Breast (tissue), 4 donors: ENCODE results near the genes KCNK15, RIMS4, WFDC10B, SPINT4, ZNF334 and TP53RK.

DNA sequence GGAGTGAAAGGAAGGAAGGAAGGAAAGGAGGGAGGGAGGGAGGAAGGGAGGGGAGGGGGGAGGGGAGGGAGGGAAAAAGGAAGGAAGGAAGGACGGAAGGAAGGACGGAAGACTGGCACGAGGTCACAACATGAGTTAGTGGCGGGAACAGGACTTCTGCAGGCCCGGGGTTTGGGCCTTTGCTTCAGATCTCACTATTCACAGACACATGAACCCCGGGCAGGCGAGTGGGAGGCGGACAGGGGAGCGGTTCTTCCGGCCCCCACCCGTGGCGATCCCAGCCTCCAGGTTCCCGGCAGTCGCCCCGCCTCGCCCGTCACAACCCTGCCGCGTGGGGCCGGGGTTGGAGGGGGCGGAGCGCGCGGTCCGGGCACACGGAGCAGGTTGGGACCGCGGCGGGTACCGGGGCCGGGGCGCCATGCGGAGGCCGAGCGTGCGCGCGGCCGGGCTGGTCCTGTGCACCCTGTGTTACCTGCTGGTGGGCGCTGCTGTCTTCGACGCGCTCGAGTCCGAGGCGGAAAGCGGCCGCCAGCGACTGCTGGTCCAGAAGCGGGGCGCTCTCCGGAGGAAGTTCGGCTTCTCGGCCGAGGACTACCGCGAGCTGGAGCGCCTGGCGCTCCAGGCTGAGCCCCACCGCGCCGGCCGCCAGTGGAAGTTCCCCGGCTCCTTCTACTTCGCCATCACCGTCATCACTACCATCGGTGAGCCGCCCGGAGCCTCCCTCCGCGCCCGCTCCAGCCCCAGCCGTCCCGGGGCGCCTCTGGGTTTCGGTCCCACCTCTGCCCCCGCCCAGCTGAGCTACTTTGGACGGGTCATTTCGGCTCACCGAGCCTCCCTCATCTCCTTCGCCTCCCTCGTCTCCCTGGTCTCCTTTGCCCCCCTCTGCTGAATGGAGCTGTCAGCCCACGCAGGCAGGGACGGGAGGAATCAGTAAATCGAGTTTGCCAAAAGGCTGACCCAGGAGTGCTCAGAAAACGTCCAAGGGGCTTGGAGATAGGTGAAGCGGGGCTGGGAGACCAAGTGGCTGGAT is at the start of gene KCNK15:
TSS of gene KCNK15 (plus strand) at position 373 of the 1,030 bp plus-strand sequence.
- PRO-cap, 3 experiments, result peak in 2 of 3 experiments; most common plus-strand start position 373 of the sequence (in 1); most common minus-strand start position 255 of the sequence (in 1)
- RRBS, result 2% methylated on average over 43 of the region's 87 CpGs

DNA sequence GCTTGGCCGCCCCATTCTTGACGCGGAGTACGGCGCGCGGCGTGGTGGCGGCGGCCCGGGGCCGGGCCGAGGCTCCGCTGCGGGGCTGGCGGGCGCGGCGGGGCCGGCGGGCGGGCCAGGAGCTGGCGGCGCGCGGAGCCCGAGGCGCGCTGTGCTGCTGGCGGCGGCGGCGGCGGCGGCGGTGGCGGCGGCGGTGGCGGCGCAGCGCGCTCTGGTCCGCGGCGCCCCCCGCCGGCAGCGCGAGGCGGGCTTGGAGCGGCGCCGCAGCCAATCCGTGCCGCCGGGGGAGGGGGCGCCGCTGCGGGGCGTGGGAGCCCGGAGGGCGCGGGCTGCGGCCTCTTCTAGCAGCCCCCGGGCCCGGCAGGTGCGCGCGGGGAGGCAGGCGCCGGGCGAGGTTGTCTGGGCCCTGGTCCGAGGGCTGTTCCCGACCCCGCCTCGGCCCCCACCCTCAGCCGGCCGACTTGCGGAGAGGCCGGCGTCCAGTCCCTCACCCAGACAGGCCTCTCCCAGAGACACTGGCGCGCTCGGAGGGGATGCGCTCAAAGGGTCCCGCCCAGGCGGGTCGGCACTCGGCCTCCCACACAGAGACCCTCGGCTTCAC is at the start of gene RIMS4:
TSS of gene RIMS4 (minus strand) at position 213 of the 601 bp plus-strand sequence.
- PRO-cap, 3 experiments, result no peak in any of the 3 experiments
- RRBS, result 2% methylated on average over 44 of the region's 91 CpGs

GRCh38 chr20:45336238-45337288 is 11.7 kb downstream of the SDC4 start:
- PRO-cap, 3 experiments, result peak in 3 of 3 experiments; most common plus-strand start chr20:45336898 (in 3); most common minus-strand start chr20:45336759 (in 1)
- RRBS, result no CpG with 5 or more reads among the region's 20 CpGs

DNA sequence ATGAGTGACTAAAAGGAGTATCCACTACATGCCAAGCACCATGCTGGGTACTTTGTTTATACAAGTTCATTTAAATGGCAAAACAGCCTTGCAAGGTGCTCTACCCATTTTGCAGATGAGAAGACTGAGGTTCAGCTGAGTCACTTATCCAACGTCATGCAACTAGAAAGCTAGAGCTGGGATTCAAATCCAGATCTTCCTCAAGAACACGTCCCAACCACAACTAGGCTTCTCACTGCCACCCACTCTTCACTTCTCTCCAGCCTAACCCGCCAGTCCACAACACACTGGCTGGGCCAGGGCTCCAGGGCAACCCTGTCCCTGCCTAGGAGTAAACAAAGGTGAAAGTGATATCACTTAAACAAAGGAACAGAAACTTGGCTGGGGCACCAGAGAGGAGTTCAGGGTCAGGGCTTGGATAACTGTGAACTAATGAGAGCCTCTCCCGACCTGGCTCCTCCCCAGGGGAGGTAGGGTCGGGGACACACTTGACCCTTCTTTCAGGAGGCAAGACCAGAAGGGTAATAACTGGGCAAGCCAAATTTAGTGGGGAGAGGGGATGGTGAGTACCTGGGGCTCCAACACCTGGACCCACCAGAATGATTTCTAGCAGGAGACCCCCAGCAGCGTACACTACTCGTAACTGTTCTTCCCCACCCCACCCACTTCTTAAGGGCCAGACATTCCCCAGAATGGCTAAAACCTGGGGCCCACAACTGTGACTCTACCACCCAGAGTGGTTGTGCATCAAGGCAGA is 7.8 kb downstream of the SDC4 start:
- PRO-cap, 3 experiments, result peak in 1 of 3 experiments; most common plus-strand start position 546 of the sequence (in 1); most common minus-strand start position 259 of the sequence (in 1)
- RRBS, result no CpG with 5 or more reads among the region's 7 CpGs

DNA sequence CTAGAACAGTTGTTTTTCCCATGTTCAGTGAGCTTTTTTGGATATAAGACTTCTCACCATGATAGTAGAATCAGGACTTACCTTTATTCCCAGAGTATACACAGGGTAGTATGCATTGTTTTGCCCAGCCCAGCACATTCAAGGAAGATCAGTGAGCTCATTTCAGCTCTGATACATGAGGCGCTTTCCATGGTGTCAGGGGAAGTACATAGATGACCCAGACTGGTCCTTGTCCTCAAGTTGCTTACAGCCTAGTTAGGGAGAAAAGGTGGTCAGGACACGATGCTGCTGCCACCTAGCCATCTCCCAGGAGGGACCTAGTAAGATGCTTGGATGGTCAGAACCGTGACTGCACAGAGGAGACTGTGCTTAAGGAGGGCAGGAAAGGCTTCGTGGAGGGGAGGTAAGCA is 2.2 kb downstream of the PIGT start:
- PRO-cap, 3 experiments, result no peak in any of the 3 experiments
- RRBS, result no CpG with 5 or more reads among the region's 4 CpGs

DNA sequence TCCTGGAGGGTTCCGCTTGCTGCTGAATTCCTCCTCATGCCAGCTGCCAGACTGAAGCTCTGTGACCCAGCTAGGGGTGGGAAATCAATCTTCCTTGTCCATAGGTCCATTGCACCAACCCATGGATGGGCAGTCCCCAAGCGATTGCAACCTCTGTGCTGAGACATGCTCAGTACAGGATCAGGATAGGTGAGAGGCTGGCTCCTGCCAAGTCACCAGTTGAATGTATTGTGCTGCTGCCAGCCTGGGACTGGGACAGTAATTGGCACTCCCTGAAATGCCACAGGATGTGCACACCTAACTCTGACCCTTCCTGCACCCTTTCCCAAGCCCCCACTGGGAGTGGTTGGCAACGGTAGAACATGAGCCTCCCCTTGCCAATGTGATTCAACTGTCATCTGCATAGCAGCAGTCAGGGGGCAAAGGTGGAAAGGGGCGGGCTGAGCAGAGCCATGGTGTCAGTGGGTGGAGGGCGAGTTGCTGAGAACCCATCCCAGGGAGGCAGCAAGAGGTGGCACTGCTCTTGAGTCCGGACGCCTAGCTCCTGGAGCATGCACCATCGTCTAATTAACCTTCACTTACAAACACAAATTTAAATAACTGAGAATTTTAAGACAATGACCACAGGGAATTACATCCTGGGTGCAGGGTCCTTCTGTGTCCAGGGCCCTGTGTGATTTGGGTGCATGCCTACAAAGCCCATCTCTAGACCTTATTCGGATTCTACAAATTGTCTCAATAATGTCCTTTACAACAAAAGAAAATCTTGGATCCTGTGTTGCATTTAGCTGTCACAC is 15.3 kb downstream of the SPINT3 start:
- PRO-cap, 3 experiments, result no peak in any of the 3 experiments
- RRBS, result no CpG with 5 or more reads among the region's 9 CpGs

DNA sequence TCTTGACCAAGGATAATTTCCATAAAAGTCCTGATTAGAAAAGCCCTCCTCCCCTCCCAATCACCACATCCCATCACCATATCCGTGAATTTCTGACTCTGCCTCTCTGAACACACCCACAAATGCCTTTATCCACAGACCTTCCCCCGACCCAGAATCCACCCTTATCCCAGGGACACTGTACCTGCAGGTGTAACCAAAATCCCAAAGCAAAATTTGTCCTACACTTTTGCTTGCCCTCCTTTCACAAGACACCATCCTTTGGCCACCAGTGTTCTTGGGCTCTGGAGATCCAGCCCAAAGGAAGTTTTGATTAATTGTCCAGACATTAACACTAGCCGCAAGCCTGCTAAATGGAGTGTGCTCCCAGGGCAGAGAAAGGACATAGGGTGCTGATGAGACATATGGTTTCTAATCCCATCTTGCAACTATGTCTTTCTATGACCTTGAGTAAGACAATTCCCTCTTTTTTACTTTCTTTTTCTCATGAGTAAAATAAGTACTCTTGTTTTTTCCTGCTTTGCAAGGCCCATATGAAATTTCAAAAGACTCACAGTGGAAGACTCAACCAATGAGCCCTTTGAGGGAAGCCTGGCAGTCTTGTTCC is at the start of gene WFDC10B:
TSS of gene WFDC10B (minus strand) at position 286 of the 607 bp plus-strand sequence.
- PRO-cap, 3 experiments, result no peak in any of the 3 experiments
- RRBS, result no CpG with 5 or more reads among the region's 3 CpGs

- PRO-cap, 3 experiments, result no peak in any of the 3 experiments
- RRBS, result no CpG with 5 or more reads among the region's 2 CpGs
These were observed at the start of gene SPINT4 for GRCh38 chr20:45722154-45722588. SPINT4 (plus strand) TSS chr20:45722347.

GRCh38 chr20:45778683-45780013 is 12.5 kb downstream of the WFDC3 start:
- PRO-cap, 3 experiments, result no peak in any of the 3 experiments
- RRBS, result no CpG with 5 or more reads among the region's 11 CpGs

- PRO-cap, 3 experiments, result no peak in any of the 3 experiments
- RRBS, result 74% methylated on average over 12 of the region's 34 CpGs
These were observed 7.1 kb downstream of the SNX21 start for GRCh38 chr20:45840550-45841233.

DNA sequence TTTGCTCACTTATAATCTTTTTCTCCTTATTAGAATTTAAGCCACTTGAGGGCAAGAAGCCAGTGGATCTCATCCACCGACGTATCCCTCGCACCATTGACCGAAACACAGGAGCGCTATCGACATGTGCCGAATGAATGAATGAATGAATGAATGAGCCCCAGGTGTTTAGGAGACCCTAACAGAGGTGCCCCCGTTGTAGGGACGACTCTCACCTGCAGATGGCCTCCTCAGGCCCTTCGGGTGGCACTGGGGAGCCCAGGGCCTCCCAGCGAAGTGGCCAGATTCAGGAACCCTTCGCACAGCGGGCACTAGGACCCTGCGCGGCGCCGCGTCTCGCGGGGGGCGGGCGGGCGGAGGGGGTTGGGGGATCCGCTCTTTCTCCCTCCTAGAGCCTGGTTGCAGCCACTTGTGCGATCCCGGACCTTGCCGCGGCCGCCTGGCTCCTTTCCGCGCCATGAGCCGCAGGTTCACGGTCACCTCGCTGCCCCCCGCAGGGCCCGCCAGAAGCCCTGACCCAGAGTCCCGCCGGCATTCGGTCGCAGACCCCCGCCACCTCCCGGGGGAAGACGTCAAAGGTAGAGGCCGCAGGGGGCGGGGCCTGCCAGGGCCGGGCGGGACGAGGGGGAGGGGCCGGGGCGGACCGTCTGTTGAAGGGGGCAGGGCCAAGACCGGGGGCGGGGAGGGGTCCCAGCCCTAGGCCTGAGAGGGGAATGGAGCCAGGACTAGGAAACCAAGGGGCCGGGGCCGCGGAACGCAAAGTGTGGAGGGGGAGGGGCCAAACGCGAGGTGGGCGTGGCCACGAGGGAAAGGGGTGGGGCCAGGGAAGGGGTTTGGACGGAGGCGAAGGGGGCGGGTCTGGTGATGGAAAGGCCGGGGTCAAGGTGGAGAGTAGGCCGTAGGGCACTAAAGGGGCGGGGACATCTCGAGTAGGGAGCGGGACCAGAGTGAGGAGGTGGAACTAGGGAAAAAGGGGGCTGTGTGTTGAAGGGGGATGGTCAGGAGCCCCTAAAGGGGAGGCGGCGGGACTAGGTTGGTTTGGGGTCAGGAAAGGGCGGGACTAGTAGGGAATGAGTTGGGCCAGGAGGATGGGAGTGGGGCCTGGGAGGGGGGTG is 7.3 kb upstream of the SLC12A5 start:
- PRO-cap, 3 experiments, result no peak in any of the 3 experiments
- RRBS, result 3% methylated on average over 19 of the region's 72 CpGs

DNA sequence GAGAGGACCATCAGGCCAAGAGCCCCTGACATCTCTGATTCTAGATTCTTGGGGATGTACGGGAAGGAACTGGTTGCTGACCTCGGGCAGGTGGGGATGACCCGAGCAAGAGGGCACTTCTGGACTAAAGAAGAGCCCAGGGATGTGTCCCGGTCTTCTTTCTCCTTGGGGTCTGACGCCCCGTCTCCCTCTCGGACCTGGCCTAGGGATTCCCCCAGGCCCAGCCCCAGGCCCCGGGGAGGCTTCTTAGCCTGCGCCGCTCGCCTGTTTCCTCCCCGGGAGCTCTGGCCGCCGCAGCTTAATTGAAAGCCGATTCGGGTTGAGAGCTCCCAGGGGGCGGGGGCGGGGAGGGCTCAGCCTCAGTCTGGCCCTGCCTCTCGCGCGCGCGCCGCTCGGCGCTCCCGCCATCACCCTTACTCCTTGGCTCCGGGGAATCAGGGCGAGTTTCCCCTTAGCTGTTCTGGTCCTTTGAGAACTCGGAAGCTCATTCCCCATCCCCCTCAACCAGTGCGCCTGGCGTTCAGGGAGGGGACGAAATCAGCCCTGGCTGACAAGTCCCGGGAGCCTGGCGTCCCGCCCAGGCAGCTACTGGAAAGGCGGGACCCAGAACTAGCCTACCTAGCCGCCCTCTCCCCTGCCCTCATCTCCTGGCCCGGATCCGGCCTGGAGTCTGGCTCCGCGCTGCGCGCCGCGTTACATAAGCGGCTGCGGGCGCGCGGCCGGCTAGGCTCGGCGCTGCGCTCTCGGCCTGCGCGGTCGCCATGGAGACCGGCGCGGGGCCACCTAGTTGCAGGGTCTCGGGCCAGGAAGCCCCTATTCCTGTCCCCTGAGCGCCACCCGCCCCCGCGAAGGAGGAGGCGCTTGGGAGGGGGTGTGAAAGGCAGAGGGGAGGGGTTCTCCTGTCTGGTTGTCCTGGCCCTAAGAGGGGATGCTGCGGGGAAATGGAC is 2.7 kb downstream of the SLC12A5 start:
- PRO-cap, 3 experiments, result no peak in any of the 3 experiments
- RRBS, result 3% methylated on average over 37 of the region's 69 CpGs

DNA sequence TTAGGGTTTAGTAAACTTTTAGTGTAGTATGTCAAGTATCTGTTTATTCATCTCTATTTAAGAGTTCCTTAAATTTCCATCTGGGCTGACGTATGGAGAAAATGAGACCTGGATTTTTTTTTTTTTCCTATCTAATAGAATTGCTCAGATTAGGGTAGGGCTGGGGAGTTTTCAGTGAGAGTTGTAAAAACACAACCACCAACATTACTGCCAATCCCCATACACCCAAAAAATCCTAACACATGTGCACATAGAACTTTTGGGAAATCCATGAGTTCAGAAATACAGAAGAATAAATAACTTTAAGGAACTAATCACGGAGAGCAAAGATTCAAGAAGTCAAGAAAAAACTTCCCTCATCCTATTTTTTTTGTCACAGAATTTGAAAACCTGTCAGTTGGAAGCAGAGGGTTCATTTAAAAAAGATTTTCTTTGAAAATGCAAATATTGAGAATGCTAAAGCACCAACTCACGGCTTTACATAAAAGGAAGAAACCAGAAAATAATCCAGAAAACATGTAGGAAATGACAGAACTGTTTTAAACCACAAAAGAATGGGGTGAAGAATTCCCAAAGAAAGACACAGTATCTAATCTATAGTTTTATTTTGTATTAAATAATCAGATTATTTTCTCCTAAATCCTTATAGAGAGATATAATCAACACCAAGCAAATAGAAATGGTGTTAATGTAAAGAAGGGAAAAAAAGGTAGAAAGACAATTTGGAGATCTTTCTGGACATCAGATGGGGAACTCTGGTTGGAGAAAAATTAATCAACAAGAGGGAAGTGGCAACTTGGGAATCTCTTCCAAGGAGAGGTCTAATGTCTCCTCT is 7.9 kb downstream of the NCOA5 start:
- PRO-cap, 3 experiments, result no peak in any of the 3 experiments
- RRBS, result no CpG with 5 or more reads among the region's 3 CpGs

GRCh38 chr20:46088698-46089771 is 727 bp downstream of the NCOA5 start:
- PRO-cap, 3 experiments, result peak in 3 of 3 experiments; most common plus-strand start chr20:46089688 (in 2); most common minus-strand start chr20:46089591 (in 2)
- RRBS, result 1% methylated on average over 17 of the region's 98 CpGs

DNA sequence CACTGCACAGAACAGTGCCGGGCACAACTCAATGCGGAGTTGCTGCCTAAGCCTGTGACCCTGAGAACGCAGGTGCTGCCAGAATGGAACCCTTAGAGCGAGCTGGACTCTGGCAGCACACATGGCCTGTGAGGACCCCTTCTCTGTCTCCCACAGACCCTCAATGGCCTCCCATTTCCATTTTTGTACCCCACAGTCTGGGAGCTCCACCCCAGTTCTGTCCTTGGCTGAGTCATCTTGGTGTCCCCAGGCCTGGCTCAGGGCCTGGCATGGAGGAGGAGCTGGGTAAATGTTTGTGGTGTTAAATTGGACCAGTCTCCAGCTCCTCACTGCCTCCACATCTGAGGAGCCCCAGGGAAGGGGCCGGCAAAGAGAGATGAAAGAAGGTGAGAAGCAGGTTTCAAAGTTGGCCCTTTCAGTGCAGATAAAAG is 88.7 kb downstream of the CD40 start:
- PRO-cap, 3 experiments, result no peak in any of the 3 experiments
- RRBS, result no CpG with 5 or more reads among the region's 5 CpGs

DNA sequence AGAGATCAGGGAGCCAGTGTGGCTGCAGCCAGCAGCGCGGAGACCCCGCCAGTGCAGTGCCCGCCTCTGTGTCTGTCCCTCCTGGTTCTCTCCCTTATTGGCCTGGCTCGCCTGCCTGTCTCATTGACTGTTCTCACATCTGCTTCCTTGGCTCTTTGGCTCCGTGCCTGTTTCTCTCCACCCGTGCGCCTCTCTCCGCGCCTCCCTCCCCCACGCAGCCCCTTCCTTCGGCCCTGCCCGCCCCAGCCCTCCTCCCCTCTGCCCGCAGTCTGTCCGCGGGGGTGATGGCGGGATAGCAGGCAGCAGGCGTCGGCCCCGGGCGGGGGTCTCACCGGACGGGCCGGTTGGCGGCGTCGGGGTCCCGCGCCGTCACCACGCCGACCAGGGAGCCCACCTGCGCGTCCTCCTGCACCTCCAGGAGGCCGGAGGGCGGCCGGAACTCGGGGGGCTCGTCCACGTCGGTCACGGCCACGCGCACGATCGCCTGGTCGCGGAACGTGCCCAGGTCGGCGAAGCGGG is 91.9 kb downstream of the CD40 start:
- PRO-cap, 3 experiments, result no peak in any of the 3 experiments
- RRBS, result 12% methylated on average over 11 of the region's 52 CpGs

DNA sequence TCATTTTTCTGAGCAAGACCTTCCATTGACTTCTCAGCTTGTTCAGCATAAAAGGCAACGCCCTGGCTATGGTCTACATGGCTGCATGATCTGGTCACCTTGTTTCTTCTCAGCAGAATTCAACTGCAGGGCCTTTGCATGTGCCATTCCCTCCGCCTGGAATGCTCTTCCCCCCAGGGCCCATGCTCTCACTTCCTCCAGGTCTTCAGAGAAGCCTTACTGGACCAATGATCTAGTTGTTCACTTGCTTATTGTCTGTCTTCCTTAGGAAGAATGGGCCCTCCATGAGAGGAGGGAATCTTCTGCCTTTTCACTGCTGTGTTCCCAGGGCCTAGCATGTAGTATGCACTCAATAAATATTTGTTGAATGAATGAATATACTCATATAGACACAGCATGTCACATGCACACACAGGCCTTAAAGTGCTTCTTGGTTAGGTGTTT is 69.4 kb downstream of the CDH22 start:
- PRO-cap, 3 experiments, result no peak in any of the 3 experiments
- RRBS, result no CpG with 5 or more reads among the region's 2 CpGs

DNA sequence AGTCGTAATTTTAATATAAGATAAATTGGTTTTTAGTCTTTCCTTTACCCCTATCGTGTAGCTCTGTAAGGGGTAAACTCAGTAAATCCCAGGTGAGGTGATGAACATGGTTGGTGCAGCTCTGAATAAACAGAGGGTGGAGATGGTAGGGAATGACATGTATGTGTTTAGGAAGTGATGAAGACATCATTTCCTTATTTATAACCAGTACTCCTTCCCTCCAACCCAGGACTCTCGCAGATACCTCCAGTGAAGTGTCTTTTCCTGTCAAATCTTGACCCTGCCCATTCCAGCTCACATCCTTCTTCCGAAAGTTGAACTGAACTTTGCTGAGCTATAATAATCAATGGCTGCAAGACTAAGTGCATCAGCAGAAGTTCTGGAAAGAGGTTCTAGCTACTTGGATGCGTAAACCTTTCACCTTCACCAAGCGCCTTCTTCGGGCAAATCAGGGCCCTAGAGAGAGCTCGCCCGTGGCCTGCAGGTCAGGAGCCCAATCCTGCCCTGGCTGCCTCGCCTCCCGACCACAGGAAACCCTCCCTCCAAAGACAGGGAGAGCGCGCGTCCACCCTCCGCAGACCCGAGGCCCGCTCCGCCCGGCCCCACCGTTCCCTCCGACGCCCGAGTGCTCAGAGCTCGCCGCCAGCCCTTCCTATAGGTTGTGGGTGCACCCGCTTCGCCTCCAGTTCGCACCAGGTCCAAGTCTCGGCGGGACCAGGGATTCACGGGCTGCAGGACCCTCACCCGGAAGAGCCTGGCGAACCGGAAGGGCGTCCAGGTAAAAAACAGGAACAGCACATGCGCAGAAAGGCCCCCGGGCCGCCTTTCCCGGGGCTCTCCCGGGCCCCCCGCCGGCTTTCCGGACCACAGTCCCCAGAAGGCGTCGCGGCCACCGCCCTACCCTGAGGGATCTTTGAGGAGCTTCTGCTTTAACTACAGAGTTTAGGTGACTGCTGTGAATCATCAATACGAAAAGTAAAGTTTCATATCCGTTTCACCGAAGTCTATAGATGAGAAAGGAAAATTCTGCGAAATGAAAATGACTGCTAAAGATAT is at the start of gene ZNF334:
TSS of gene ZNF334 (minus strand) at position 756 of the 1,056 bp plus-strand sequence.
- PRO-cap, 3 experiments, result peak in 3 of 3 experiments; most common plus-strand start position 825 of the sequence (in 2); most common minus-strand start position 752 of the sequence (in 3)
- RRBS, result 3% methylated on average over 4 of the region's 51 CpGs

- PRO-cap, 3 experiments, result peak in 3 of 3 experiments; most common plus-strand start chr20:46689783 (in 3); most common minus-strand start chr20:46689183 (in 2)
- RRBS, result 2% methylated on average over 29 of the region's 86 CpGs
These were observed at the start of gene TP53RK for GRCh38 chr20:46689021-46690056. TP53RK (minus strand) TSS chr20:46689444.

DNA sequence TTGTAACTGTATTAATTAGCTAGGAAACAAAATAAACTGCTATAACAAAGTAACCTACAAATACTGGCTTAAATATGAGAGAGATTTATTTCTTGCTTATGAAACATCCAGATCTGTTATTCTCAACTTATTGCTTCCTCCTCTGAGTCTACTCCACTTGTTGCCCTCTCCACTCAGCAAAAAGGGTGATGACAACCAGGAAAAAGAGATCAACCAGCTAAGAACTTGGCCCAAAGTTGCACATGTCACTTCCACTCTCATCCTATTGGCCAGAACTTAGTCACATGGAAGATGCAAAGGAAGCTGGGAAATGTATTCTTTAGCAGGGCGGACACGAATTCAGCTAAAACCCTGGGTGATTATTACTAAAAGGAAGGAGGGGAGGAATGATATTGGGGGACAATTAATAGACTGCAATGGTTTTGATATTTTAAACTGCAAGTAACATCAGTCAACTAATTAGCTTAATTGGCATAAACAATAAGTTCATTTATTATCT is 5.3 kb upstream of the TP53RK start:
- PRO-cap, 3 experiments, result no peak in any of the 3 experiments
- RRBS, result no CpG with 5 or more reads among the region's 2 CpGs